ENCODE measurements around a stretch of chr2.

- RAMPAGE, long total RNA: no peak
- RRBS, 2 experiments: 3 to 4% methylated on average over 1 of the region's 14 CpGs
CAGE:
- cytosol, long polyA minus RNA: no peak
- cytosol, long polyA plus RNA: no peak
- long polyA plus RNA: no peak
- nucleolus, long total RNA: no peak
- nucleus, long polyA plus RNA: no peak
- nucleus, long total RNA: no peak
These were observed 484 bp downstream of the EML6 start for GRCh38 chr2:54724000-54724292.

DNA sequence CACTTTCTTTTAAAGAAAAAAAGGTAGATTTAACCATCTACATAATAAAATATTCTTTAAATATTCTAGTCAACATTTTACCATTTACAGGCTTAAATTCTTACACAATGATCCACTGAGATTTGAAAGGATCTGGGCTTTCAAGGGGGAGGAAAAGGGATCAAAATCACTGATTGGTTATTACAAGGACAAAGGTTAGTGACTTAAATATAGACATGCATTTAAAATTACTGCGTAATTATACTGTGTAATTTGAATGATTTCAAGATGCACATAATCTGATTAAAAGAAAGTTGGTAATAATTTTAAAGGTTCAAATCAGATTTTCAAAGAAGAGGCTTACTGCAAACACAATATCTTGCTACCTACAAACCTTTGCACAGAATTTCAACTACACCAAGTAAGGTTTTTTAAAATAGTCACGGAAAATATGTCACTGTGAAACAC, 40.9 kb downstream of the RTN4 start:
- RAMPAGE, long total RNA: no peak
- RRBS, 2 experiments: no CpG with 5 or more reads among the region's 2 CpGs
CAGE:
- cytosol, long polyA minus RNA: no peak
- cytosol, long polyA plus RNA: no peak
- long polyA plus RNA: no peak
- nucleolus, long total RNA: no peak
- nucleus, long polyA plus RNA: no peak
- nucleus, long total RNA: no peak

GRCh38 chr2:55032789-55033465, 17.3 kb downstream of the RTN4 start:
- RAMPAGE, long total RNA: no peak
- RRBS, 2 experiments: no CpG with 5 or more reads among the region's 4 CpGs
CAGE:
- cytosol, long polyA minus RNA: no peak
- cytosol, long polyA plus RNA: no peak
- long polyA plus RNA: no peak
- nucleolus, long total RNA: no peak
- nucleus, long polyA plus RNA: no peak
- nucleus, long total RNA: no peak

GRCh38 chr2:55045938-55047139, 3.9 kb downstream of the RTN4 start:
- RAMPAGE, long total RNA: no peak
- RRBS, 2 experiments: no CpG with 5 or more reads among the region's 3 CpGs
CAGE:
- cytosol, long polyA minus RNA: no peak
- cytosol, long polyA plus RNA: no peak
- long polyA plus RNA: no peak
- nucleolus, long total RNA: no peak
- nucleus, long polyA plus RNA: no peak
- nucleus, long total RNA: no peak

DNA sequence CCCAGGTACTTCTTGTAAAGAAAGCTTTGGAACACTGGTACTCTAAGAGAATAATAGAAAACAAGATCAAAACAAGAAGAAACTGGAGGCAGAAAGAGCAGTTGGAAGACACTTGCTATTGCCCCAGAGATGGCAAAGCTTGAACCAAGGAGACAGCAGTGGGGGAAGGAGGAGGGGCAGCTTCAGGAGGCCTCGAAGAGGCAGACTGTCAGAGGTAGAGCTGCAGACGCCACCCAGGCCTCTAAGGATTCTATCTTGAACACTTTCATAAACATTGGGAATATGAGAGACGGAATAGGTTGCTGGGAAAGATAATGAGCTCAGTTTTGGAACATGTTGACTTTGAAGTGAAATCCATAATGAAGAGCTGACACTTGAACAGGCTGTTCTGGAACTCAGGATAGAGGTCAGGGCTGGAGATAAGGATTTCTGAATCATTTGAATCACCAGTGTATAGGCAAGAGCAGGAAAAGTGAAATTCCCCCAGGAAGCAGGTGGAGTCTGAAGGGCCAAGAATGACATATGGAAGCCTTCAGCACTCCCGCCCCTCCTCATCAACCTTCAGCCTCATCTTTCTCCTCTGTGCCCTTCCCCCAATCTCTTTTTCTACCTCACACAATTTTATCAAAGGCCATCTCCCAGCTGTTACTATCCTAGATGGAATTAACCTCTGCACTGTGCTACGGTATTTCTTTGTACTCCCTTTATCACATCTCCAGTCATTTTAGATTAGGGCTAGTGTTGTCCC, 47.3 kb upstream of the RTN4 start:
- RAMPAGE, long total RNA: no peak
- RRBS, 2 experiments: no CpG with 5 or more reads among the region's 5 CpGs
CAGE:
- cytosol, long polyA minus RNA: no peak
- cytosol, long polyA plus RNA: no peak
- long polyA plus RNA: no peak
- nucleolus, long total RNA: no peak
- nucleus, long polyA plus RNA: no peak
- nucleus, long total RNA: no peak

- RAMPAGE, long total RNA: no peak
- RRBS, 2 experiments: no CpG with 5 or more reads among the region's 5 CpGs
CAGE:
- cytosol, long polyA minus RNA: no peak
- cytosol, long polyA plus RNA: no peak
- long polyA plus RNA: no peak
- nucleolus, long total RNA: no peak
- nucleus, long polyA plus RNA: no peak
- nucleus, long total RNA: no peak
These were observed 73.6 kb upstream of the RTN4 start for GRCh38 chr2:55123688-55124354.

DNA sequence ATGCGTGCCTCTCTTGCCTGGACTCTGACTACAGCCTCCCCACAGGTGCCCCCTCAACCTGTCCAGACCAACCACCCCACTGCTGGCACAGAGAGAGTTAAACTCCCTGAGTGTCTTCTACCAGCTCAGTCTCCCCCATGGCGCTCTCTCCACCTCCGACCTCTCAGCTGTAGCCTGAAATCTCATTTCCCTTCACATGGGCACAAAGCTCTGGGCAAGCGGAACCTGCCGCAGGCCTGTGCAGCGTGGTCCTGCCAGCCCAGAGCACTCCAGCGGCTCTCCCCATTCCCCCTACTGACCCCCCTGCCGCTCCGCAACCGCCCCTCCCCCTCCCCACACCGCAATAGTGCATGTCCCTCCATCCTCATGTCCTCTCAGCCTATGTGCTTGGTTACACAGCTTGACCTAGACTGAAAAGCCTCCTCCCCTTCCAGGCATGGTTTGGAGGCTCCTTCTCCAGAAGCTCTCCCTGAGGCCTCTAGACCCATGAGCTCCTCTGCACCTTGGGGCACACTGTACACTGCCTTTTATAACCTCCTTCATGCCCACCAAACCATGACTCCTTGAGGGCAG, 87.4 kb upstream of the RTN4 start:
- RAMPAGE, long total RNA: no peak
- RRBS, 2 experiments: no CpG with 5 or more reads among the region's 11 CpGs
CAGE:
- cytosol, long polyA minus RNA: no peak
- cytosol, long polyA plus RNA: no peak
- long polyA plus RNA: no peak
- nucleolus, long total RNA: no peak
- nucleus, long polyA plus RNA: no peak
- nucleus, long total RNA: no peak

GRCh38 chr2:55279997-55280642, 11.1 kb upstream of the MTIF2 start:
- RAMPAGE, long total RNA: no peak
- RRBS, 2 experiments: no CpG with 5 or more reads among the region's 7 CpGs
CAGE:
- cytosol, long polyA minus RNA: no peak
- cytosol, long polyA plus RNA: no peak
- long polyA plus RNA: no peak
- nucleolus, long total RNA: no peak
- nucleus, long polyA plus RNA: no peak
- nucleus, long total RNA: no peak

- RAMPAGE, long total RNA: no peak
- RRBS, 2 experiments: no CpG with 5 or more reads among the region's 1 CpG
CAGE:
- cytosol, long polyA minus RNA: no peak
- cytosol, long polyA plus RNA: no peak
- long polyA plus RNA: no peak
- nucleolus, long total RNA: no peak
- nucleus, long polyA plus RNA: no peak
- nucleus, long total RNA: no peak
These were observed 8.2 kb upstream of the PNPT1 start for GRCh38 chr2:55701880-55702246.

DNA sequence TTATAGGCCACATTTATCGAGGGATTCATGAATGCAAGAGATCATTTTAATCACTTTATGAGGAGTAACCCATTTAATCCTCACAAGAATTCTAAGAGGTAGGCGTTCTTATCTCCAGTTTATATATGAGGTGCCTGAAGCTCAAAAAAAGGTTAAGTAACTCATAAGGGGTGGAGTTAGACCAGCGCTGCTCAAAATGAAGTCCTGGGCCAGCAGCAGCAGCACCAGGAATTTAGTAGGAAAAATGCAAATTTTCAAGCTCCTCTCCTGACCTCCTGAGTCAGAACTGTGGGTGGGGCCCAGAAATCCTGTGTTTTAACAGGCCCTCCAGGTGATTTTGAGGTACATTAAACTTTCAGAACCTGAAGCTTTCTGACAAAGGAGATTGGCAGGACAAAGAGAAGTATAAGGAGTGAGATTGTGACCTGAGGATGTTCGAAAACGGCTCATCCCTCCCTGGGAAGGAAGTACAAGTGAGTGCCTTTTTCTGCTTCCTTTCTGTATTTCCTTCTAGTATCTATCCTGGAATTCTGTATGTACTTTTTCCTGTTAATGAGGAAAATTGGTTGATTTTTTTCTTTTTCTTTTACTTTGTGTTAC, 66.0 kb upstream of the CCDC85A start:
- RAMPAGE, long total RNA: no peak
- RRBS, 2 experiments: no CpG with 5 or more reads among the region's 5 CpGs
CAGE:
- cytosol, long polyA minus RNA: no peak
- cytosol, long polyA plus RNA: no peak
- long polyA plus RNA: no peak
- nucleolus, long total RNA: no peak
- nucleus, long polyA plus RNA: no peak
- nucleus, long total RNA: no peak

DNA sequence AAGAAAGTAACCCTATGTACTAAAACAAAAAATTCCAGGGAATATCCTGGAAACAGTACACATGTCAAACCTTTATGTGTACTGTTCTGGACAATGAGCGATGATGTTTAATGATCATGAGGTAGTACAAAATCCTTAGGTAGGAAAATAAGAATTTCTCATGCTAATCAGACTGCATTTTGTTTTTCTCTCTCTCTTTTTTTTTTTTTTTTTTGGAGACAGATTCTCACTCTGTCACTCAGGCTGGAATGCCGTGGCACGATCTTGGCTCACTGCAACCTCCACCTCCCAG, 233.1 kb upstream of the FANCL start:
- RAMPAGE, long total RNA: no peak
- RRBS, 2 experiments: no CpG with 5 or more reads among the region's 3 CpGs
CAGE:
- cytosol, long polyA minus RNA: no peak
- cytosol, long polyA plus RNA: no peak
- long polyA plus RNA: no peak
- nucleolus, long total RNA: no peak
- nucleus, long polyA plus RNA: no peak
- nucleus, long total RNA: no peak

DNA sequence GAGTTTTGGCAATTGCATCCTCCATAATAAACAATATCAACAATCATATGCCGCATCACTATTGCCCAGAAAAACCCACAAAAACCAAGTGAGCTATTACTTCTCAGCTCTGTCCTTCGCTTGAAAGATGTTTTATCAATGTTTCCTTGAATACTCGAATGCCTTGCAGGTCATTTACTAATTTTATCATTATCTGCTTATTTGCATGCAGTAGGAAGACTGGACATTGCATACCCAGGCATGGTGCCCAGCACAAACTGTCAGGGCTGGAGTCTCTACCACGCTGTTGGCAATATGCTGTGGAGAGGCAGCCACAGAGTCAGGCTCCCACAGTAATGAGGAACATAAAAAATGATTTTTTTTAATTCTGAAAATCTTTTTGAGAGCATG, 709.6 kb upstream of the FANCL start:
- RAMPAGE, long total RNA: no peak
- RRBS, 2 experiments: no CpG with 5 or more reads among the region's 4 CpGs
CAGE:
- cytosol, long polyA minus RNA: no peak
- cytosol, long polyA plus RNA: no peak
- long polyA plus RNA: no peak
- nucleolus, long total RNA: no peak
- nucleus, long polyA plus RNA: no peak
- nucleus, long total RNA: no peak

DNA sequence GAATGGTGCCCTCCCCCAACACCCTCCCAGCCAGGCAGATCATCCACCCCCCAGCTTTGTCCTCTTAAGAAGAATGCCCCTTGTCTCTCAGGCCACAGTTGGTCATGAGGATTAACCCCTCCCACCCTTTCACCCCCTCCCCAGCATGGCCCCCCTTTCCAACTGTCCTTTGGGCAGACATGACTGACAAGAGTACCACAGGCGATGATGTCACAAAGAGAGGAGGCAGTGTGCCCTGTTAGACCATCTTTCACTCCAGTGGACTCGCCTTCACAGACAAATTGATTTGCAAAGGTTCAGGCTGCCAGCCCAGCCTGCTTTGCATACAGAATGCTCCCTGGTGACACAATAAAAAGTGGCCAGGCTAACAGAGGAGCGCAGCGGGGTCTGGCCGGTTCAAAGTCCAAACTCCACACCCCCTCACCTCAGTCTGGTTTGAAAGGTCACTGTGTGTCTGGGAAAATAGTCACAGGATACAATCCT, 237.1 kb downstream of the BCL11A start:
- RAMPAGE, long total RNA: no peak
- RRBS, 2 experiments: no CpG with 5 or more reads among the region's 5 CpGs
CAGE:
- cytosol, long polyA minus RNA: no peak
- cytosol, long polyA plus RNA: no peak
- long polyA plus RNA: no peak
- nucleolus, long total RNA: no peak
- nucleus, long polyA plus RNA: no peak
- nucleus, long total RNA: no peak

DNA sequence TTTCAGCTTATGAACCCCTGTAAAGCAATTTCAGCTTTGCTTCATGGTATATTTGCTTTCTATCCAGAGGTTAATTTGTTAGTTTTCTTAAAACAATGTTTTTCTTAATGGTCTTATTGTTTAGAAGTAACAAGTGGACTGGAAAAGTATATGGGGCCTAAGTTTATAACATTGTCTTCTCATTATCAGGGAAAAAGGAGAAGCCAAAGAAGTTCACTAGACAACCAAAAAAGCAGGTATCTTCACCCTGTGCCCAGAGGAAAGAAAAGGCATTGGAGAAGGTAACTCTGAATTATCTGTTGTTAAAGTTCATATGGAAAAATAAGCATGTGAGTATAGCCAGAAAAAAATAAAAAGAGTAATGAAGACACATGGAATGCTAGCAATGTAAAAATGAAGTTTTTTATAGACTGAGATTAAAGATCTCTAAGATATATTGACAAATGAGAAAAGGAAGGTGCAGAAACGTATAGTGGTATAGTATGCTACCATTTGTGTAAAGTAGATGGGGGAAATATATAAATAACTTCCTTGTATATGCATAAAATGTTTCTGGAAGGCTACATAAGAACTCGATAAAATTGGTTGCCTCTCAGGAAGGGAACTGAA, 46.1 kb upstream of the C2orf74 start:
- RAMPAGE, long total RNA: no peak
- RRBS, 2 experiments: no CpG with 5 or more reads among the region's 2 CpGs
CAGE:
- cytosol, long polyA minus RNA: no peak
- cytosol, long polyA plus RNA: no peak
- long polyA plus RNA: no peak
- nucleolus, long total RNA: no peak
- nucleus, long polyA plus RNA: no peak
- nucleus, long total RNA: no peak

DNA sequence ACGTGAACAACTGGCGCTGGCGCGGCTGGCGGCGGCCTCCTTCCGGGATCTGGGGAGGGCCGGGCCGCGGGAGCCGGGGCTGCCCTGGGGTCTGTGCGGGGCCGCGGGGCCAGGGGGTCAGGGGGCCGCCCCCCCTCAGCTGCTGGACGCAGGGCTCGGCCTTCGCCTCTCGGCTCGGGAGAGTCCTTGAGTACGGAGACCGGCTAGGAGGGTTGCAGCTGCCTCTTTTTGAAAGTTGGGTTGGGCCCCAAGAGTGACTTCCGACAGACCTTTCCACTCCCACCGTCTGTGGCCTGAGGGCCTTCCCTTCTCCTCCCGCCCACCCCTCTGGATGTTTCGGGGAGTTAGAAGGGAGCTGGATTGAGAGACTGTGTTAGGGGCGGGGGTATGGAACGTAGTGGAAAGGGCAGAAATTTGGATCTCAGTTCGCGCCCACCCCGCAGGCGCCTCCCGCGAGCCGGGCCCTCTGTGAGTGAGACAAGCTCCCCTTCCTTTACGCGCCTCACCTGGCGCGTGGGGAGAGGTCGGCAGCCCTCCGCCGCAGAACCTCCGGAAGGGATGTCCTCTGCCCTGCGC, 15.7 kb downstream of the C2orf74 start:
- RAMPAGE, long total RNA: no peak
- RRBS, 2 experiments: 3 to 4% methylated on average over 5 of the region's 44 CpGs
CAGE:
- cytosol, long polyA minus RNA: no peak
- cytosol, long polyA plus RNA: no peak
- long polyA plus RNA: no peak
- nucleolus, long total RNA: no peak
- nucleus, long polyA plus RNA: no peak
- nucleus, long total RNA: no peak

GRCh38 chr2:61300906-61301733, 139.1 kb downstream of the C2orf74 start:
- RAMPAGE, long total RNA: no peak
- RRBS, 2 experiments: no CpG with 5 or more reads among the region's 5 CpGs
CAGE:
- cytosol, long polyA minus RNA: start-site peak on the minus strand at chr2:61301142-61301149, 23 reads
- cytosol, long polyA plus RNA: no peak
- long polyA plus RNA: no peak
- nucleolus, long total RNA: no peak
- nucleus, long polyA plus RNA: no peak
- nucleus, long total RNA: no peak

DNA sequence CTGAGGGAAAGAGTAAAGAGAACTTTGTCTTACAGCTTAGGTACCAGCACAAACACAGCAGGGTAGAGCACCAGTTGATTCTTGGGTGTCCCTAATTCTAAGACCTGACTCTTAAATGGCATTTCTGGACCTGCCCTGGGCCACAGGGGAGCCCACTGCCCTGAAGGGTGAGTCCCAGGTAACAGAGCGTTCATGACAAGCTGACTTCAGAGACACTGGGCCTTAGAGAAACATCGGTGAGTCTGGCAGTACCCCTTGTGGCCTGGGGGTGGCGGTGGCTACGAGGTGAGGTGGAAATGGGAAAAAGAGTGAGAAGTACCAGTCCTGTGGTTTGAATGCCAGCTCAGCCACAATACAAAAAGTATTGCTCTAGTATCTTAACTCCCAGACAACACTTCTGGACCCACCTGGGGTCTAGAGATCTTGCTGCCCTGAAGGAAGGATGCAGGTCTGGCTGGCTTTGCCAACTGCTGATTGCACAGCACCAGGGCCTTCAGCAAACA, 44.6 kb downstream of the USP34 start:
- RAMPAGE, long total RNA: no peak
- RRBS, 2 experiments: no CpG with 5 or more reads among the region's 4 CpGs
CAGE:
- cytosol, long polyA minus RNA: no peak
- cytosol, long polyA plus RNA: no peak
- long polyA plus RNA: no peak
- nucleolus, long total RNA: no peak
- nucleus, long polyA plus RNA: no peak
- nucleus, long total RNA: no peak

DNA sequence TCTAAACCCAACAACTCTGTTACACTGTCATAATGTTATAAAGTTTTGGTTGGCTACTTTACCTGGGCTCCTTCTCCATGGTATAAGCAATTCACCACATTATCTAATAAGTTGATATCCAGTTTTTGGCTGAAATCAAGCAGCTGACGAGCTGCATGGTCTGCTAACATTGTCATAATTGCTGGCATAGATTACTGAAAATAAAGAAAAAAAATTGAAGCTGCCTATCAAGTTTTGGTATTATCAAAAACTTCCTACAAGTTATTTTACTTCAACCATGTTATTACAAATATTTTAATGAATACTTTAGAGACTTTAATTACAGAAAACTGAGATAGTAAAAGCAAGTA, 4.5 kb downstream of the XPO1 start:
- RAMPAGE, long total RNA: no peak
- RRBS, 2 experiments: no CpG with 5 or more reads among the region's 1 CpG
CAGE:
- cytosol, long polyA minus RNA: no peak
- cytosol, long polyA plus RNA: no peak
- long polyA plus RNA: no peak
- nucleolus, long total RNA: no peak
- nucleus, long polyA plus RNA: no peak
- nucleus, long total RNA: no peak

DNA sequence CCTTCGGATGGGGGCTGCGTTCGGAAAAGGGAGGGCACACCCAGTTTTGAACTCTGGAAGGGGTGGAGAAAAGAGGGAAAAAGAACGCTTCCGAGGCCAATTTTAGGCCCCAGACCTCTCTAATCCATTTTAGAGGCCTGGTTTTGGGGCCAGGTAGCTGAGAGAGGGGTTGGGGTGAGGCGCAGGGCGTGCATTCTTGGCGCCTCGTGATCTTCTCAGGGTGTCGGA, 692 bp upstream of the XPO1 start:
- RAMPAGE, long total RNA: no peak
- RRBS, 2 experiments: no CpG with 5 or more reads among the region's 10 CpGs
CAGE:
- cytosol, long polyA minus RNA: no peak
- cytosol, long polyA plus RNA: no peak
- long polyA plus RNA: no peak
- nucleolus, long total RNA: no peak
- nucleus, long polyA plus RNA: no peak
- nucleus, long total RNA: no peak

- RAMPAGE, long total RNA: no peak
- RRBS, 2 experiments: no CpG with 5 or more reads among the region's 4 CpGs
CAGE:
- cytosol, long polyA minus RNA: no peak
- cytosol, long polyA plus RNA: no peak
- long polyA plus RNA: no peak
- nucleolus, long total RNA: no peak
- nucleus, long polyA plus RNA: no peak
- nucleus, long total RNA: no peak
These were observed 143.2 kb downstream of the FAM161A start for GRCh38 chr2:61710747-61711038.